ENCODE measurements around a stretch of chr13.

GRCh38 chr13:108495265-108496022, 134.0 kb upstream of the MYO16 start:
- PRO-cap, result no peak

DNA sequence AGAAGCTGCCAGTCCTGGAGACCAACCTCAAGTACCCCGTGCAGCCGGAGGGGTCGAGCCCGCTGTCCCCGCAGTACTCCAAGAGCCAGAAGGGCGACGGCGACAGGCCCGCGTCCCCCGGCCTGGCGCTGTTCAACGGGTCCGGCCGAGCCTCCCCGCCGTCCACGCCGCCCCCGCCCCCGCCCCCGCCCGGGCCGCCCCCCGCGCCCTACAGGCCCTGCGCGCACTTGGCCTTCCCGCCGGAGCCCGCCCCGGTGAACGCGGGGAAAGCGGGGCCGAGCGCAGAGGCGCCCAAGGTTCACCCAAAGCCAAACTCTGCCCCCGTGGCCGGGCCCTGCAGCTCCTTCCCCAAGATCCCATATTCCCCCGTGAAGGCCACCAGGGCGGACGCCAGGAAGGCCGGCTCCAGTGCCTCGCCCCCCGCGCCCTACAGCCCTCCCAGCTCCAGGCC, 511.4 kb downstream of the MYO16 start:
- PRO-cap, result no peak

- PRO-cap, result no peak
Observed at GRCh38 chr13:109656132-109656686, 130.2 kb downstream of the IRS2 start.

DNA sequence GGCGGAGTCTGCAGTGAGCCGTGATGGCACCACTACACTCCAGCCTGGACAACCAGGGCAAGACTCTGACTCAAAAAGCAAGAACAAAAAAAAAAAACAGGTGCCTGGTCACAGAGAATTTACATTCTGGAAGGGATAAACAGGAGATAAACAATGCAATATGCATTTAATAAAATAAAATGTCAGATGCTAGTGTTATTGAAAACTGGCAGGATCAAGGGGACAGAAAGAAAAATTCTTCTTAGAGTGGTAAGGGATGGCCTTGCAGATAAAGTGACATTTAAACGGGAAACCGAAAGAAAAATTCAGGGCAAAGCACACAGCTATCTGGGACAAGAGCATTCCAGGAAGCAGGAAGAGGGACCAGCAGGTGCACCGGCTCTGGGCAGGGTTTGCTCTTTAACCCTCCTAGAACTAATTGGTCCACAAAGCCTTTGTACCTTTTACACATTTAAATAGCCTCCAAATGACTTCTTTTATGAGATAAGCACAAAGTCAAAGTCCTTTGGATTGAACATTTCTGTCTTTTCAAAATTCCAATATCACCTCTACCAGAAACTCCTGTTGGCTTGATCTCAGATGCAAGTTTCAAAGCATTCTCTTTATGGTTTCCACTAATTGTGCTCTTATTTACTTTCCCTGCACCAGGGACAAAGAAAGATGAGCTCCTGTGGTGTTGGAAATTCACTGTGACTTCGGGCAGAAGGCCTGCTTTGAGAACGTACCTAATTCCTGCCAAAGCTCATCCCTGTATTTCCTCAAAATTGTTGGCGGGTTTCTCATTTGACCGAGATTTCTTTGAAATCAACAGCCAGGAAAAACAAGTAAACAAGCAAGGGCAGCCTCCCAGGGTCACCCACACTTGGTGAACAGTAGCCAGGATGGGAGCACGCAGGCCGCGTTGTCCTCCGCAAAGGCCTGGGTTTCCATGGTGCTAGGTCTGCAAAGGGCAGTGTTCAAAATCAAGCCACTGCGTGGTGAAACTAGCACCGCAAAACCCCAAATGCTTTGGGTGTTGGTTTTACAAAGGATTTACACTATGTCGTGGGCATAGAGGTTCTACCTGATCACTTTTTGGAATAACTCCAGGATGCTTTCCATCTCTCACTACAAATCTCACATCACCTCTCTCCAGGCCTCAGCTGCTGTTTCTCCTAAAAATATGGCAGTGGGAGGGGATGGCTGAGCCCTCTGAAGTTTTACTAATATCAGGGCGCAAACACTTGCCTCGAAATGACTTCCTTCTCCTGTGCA, 98.6 kb downstream of the IRS2 start:
- PRO-cap, result no peak

- PRO-cap, result no peak
Observed at GRCh38 chr13:109694796-109695223, 91.6 kb downstream of the IRS2 start.

GRCh38 chr13:109699972-109700584, 86.3 kb downstream of the IRS2 start:
- PRO-cap, result no peak

- PRO-cap, result no peak
Observed at GRCh38 chr13:109720680-109721435, 65.5 kb downstream of the IRS2 start.

- PRO-cap, result no peak
Observed at GRCh38 chr13:109779078-109779958, 7.1 kb downstream of the IRS2 start.

DNA sequence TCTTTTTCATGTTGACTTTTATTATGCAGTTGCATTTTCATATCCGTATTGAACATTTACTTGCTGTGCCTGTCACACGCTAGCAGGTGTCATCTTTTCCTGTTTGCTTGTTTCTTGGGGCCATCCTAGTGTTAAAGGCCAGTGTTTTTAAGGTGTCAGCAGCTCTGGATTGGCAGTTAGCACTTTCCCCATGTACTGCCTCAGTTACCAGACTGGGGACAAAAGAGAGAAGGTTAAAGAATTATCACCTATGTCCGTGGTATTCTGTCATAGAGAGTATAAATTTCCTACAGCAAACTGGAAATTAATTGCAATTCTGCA, 2.5 kb upstream of the IRS2 start:
- PRO-cap, result no peak

DNA sequence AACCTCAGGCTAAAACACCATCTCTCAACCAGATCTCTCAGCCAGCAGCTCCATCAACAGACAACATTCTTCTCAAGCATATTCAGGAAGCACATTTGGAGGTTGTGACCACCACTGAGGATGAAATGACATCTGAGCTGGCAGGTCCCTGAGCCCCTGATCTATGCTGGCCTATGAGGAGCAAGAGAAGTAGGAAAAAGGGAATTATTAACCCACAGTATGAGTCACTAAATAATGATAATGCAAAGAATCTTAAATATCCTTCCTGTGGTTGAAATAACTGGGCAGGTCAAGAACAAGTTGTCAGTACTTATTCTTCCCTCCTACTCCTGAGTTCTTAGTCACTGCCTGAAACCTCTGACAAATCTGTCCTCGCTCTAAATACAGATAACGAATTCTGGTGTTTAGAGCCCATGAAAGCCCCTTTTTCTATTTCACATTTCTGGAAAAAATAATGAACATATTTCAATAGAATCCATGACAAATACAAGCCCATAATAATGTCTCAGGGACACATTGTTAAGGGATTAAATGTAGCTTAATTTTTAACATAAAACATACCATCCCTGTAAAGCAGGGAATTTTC, 225.8 kb upstream of the IRS2 start:
- PRO-cap, result no peak

DNA sequence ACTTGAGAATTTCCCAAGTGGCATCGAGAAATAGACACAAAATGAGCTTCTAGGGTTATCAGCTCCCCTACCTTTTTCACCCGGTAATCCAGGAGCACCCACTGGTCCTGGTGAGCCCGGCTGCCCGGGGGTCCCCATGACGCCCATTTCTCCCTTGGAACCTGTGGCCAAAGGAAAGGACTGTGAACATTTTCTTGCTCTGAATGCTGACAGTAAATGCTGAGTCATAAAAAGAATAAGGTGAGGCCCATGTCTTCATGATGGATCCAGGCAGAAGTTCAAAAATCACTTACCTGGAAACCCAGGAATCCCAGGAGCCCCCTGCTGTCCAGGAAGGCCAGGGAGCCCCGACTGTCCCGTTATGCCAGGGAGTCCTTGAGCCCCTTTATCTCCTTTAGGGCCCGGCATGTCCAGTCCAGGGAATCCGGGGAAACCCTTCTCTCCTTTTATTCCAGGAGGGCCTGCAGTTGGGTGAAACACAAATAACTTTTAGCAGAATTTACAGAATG, 129.1 kb downstream of the COL4A1 start:
- PRO-cap, result no peak

- PRO-cap, result no peak
Observed at GRCh38 chr13:110213844-110214221, 93.1 kb downstream of the COL4A1 start.

DNA sequence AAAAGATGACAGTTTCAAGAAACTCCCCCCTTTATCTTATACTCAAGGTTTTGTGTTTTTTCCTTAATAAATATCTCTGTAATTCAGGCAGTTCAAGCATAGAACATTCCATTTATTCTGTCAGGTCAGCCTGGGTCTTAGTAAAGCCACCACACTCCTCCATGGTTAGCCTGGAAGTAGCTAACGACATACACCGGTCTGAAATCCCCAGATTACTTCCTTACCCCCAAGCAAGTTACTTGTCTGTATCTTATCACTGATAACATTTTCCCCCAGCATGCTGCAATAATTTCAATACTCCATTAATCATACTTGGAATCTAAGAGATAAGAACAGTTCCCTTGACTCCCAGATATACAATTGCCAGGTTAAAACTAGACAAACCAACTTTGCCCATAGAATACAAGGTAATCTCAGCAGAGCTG, 80.7 kb downstream of the COL4A1 start:
- PRO-cap, result no peak

GRCh38 chr13:110248331-110248541, 58.7 kb downstream of the COL4A1 start:
- PRO-cap, result no peak

GRCh38 chr13:110338246-110339416, 31.5 kb downstream of the COL4A2 start:
- PRO-cap, result no peak

DNA sequence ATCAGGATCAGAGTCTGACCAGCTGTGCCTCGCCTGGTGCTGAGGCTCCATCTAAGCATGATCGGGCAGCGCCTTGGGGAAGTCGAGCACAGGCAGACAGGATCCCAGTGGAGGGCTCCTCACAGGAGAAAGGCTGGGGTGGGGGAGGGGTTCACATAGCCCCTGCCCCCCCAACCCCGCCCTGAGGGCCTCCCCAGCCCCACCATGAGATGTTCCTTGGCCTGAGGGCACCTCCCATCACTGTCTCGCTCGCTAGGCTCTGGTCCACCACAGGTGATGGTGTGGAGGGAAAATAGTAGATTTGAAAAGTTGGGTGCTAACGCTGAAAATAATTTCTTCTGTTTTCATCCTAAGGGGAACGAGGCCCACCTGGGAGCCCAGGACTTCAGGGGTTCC, 60.2 kb downstream of the RAB20 start:
- PRO-cap, result unidirectional peak, plus-strand start at position 134 of the sequence

GRCh38 chr13:110507103-110507726, 54.3 kb downstream of the RAB20 start:
- PRO-cap, result bidirectional peak, plus-strand start at chr13:110507463, minus-strand start at chr13:110507222

DNA sequence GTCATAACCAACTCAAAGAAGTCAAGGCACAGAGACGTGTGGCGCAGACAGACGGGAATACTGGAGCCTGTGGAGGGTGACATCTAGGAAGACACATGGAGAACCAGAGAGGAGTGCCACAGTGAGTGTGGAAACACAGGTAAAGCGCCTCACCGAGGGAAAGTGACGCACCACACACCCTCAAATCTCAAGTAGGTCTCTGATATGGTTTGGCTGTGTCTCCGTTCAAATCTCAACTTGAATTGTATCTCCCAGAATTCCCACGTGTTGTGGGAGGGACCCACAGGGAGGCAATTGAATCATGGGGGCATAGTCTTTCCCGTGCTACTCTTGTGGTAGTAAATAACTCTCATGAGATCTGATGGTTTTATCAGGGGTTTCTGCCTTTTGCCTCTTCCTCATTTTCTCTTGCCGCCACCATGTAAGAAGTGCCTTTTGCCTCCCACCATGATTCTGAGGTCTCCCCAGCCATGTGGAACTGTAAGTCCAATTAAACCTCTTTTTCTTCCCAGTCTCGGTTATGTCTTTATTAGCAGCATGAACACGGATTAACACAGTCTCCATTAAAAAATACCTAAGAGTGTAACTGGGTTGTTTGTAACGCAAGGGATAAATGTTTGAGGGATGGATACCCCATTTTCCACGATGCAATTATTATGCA, 16.8 kb downstream of the RAB20 start:
- PRO-cap, result no peak

- PRO-cap, result bidirectional peak, plus-strand start at chr13:110560190, minus-strand start at chr13:110560136
Observed at GRCh38 chr13:110560009-110560543, 1.4 kb downstream of the RAB20 start.

- PRO-cap, result no peak
Observed at GRCh38 chr13:110617692-110618265, 2.4 kb downstream of the NAXD start.

Data from bile duct (tissue), 1 donor.